Parietal lobe (tissue), 2 donors: ENCODE results near the genes INSIG1 and EN2.

DNA sequence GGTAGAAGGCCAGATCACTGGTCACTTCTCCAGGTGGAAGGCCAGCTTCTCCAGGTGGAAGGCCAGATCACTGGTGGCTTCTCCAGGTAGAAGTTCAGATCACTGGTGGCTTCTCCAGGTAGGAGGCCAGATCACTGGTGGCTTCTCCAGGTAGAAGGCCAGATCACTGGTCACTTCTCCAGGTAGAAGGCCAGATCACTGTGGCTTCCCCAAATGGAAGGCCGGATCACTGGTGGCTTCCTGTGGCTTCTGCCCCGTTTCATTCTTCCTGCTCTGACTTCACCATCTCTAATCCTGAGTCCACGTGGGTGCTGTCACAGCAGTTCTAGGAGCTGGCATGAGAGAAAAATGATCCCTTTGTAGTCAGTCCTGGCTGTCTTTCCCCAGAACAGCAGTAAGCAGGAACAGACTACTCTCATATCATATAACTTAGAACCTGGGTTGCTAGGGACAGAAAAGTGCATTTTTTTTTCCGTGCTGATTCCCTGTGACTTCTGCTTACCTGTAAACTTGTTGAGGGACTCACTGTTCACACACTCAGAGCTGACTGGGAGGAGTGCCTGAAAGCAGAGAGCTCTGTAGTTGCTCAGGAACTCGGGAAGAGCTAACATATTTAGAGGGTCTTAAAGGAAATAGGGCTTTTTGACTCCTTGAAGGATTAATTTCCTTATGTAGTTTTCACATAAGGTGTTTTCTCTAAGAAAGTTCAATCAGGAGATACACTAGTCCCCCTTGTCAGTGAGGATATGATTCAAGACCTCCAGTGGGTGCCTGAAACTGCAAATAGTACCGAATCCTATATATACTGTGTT is 91.0 kb downstream of the ACTR3B start:
- RAMPAGE, long total RNA = no peak

- RAMPAGE, long total RNA = no peak
Measured at GRCh38 chr7:152990147-152990349, 230.5 kb downstream of the ACTR3B start.

DNA sequence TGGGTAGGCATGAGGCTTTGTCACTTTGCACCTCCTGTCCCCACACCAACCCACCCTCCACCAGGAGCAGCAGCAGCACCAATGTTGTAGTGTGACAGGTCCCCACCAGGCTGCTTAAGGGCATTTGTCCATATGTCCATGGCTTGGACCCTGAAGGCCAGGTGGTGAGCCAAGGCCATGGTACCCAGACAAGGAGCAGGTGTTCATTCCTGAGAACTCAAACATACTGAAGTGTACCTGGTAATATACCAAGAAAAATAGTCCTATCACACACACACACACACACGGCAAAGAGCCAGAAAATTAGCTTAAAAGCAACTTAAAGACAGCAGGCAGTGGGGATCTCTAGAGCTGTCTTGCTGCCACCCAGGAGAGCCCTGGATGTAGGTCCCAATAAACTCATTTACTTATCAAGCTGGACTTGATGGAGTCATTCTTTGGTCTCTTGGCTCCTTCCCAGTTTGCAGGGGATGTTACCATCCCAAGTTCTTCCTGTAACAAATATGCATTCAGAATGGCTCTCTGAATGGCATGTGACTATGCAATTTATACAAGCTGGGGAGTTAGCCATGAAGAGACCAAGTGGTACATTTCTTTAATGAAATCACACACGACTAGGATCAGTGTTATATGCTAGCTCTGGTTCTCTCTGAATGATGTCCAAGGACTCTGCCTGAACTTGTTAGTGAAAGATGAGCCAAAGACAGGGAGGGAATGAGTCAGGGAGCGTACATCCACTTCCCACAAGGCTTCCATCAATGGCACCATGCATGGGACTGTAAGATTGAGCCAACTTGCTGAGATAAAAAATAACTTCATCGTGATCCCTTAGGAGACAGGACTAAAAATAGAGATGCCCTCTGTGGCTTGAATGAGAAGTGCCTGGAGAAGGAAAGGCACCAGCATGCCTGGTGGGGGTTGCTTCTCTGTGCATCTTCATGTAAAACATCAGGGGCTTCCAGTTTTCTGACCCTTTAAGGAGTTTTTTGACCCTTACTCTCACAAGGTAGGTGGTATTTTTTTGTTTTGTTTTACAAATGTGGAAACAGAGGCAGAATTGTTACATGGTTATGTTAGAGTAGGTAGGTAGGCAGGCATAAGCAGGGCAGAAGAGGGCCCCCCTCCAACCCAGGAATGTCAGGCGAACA is 629.5 kb downstream of the ACTR3B start:
- RAMPAGE, long total RNA = no peak

DNA sequence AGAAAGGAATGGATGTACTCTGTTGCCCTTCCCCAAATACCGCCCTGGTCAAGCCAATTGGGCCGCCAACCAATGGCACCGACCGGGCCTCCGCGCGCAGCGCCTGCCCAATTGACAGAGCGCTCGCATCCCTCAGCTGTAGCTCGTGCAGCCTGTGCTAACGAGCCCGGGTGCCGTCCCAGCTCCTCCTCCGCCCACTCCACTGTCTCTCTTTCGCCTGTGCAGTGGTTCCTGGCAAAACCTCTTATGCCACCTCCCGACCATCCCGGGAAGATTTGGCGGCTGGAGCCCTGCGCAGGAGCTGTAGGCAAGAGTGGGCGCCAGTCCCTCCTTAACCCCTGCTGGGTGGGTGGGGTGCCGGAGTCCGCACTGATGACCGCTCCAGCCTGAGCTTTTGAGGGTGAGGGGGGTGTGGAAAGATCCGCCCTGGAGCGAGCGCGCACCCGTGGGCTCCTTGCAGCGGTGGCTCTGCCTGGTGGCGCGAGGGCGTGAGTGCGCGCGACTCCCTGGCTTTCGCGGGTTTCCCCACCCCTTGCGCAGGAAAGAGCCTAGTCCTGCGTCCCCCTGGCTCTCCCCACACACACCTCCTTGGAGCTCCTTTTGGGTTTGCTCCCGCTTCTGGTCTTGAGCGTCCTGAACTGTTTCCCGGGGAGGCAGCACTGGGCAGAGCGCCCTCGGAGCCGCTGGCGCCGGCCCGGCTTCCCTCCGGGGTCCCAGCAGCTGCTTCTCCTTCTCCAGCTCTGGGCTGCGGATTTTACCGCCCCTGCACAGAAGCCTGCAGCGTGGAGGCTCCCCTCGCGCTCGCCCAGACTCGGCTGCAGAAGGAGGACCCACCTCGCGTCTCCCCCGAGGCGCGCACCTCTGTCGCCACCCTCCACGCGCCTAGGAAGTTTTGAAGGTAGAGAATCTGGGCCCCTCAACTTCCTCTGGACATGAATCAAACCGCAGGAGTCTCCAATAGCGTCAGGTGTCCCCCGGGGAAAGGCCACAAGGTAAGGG is 303.9 kb upstream of the DPP6 start:
- RAMPAGE, long total RNA = no peak

DNA sequence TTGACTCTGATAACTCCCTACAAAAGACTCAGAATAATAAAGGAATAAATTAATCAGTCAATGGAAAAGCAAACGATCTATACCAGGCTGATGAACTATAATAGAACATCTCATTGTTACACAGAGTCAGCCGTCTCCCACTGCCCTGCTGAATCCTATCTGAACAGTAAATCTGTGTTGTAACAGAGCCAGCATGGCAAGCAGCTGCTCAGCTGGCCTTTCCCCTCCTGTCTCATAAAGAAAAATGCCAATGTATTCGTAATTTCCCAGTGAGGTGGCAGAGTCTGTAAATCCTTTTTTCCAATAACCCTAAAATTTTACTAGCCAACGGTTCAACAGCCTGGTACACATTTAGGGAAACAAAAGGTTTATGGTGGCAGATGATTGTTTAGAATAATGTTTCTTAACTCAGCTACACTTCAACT is 318.0 kb downstream of the PAXIP1 start:
- RAMPAGE, long total RNA = no peak

DNA sequence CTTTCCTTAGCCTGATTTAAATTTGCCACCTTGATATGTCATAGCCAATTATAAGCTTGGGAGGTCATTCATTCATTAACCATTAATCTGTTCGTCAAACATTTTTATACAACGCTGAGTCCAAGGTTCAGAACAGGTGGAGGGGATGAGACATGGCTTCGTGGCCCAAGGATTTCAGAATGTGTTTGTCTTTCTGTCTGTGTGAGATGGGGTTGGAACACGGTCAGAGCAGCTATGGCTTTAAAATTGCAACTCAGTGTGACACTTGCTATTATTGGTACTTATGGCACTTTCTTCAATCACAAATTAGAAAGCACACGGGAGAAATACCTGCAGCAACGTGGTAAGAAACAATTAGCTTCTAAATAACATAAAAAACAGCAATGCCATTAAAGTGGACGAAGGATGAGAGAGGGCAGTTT is 157.9 kb downstream of the PAXIP1 start:
- RAMPAGE, long total RNA = no peak

DNA sequence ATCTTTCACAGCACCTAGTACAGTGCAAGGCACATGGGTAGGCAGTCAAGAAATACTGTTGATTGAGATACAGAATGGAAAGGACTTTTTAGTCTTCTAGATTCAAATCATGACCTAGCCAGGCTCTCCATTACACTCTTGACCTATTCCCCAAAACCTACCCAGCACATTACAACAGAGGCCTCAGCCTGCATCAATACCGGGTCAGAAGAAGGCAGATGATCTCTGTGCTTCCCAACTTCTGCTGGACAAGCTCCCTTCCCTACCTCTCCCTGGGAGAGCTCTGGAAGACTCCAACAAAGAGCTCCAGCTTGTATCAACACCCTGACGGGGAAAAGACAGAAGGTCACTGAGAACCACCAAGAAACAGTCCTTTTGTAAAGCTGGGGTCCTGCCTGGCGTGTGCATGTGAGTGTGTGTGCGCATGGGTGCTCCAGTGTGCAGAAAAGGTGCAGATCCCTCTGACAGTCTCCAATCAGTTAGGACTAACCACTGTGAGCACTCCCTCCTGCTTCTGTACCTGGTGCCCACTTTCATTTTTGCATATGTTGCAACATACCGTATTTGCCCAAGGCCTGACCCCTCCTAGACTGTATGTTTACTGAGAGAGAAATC is 17.0 kb downstream of the PAXIP1 start:
- RAMPAGE, long total RNA = no peak

DNA sequence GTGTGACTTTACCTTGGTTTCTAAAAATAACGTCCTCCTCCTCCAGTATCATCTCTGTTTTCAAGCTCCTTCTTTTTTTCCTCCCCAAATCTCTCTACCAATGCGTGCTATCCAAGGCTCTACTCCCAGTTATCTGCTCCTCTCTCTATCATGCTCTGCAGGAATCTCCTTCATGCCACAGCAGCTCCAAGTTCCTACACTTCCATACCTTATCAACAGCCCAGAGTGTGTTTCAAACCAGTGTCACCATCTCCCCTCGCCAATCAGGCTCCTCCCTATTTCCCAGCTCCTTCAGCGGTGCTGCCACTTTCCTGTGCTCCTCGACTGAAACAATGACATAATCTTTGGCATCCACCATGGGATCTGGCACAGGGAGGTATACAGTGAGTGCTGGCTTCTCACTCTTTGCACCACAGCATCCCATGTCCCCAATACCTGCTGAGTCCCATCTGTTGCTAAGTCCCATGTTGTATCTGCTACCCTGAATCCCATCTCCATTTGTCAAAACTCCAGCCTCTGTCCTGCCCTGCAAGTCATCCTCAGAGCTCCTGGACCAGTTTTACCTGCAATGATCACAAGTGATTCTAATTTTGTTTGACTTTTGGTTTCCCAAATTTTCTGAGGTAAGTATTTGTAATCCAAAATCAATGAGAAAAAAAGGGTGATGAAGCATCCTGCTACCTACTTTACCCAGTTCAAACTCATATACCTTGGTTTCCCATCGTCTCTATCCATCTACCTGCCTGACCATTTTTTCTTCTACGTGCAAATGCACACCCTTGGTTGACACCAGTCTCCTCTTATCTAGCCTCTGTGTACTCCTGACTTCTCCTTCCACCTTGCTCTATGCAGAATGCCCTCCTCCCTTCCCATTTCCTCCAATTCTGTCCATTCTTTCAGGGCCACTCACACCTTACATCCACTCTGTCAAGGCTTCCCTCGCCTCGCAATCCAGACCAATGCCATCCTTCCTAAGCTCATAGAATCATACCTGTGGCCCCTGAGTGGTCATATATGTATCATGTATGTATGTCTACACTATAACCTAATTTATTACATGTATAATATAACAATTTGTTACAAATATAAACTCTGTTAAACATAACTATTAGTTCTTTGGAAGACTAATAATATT is 15.2 kb downstream of the PAXIP1 start:
- RAMPAGE, long total RNA = no peak

DNA sequence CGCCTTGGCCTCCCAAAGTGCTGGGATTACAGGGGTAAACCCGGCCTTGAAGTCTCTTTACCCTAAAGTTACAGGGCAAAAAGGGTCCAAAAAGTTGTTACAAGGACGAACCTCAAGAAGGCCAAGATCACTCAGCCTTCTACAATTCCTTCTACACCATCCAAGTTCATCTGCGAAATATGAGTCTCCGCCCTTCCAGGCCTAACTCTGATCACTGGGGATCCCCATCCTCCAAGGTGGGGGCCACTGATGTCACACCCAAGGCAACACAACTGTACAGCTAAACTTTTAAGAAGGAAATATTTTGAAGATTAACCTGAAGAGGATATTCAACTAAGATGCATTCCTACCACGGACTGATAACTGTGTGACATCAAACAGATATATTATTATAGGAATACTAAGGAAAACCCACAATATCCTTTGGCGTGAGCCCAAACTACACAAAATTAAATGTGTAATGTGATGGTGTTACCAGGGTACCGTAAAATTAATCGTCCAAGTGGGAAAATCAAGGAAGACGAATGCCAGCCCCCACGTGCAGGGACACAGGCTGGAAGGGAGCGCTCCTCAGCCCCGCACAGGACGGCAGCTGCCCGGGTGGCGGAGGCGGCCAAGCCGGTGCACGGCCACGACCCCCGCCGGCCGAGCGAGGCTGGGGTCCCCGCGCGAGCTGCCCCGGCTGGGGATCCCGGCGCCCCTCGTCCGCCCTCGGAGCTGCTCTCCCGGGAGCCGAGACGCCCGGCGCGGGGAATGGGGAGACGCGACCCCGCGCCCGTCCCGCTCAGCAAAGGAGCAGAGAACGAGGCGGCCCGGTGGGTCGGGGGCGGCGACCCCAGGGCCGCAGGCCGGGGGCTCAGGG is 949 bp downstream of the PAXIP1 start:
- RAMPAGE, long total RNA = no peak

GRCh38 chr7:155206147-155207286 is 91.2 kb upstream of the INSIG1 start:
- RAMPAGE, long total RNA = no peak

DNA sequence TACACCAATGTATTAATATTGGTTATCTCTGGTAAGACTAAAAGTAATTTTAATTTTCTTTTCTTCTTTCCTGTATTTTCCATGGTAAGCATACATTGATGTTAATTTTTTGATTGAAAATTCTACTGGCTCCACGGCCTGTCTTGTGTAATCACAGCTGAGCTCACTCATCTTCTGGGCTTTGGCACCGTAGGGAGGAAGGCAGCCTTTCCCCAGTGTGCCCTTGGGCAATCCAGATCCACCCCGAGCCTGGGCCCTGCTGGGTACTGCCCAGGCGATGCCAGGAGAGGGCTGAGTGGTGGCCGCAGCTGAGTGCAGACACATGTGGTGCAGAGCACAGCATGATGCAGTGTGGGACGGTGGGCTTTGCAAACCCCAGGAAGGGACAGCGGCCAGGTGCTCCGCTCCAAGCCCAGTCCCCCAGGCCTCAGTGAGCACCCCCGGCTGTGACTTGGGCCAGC is 77.8 kb upstream of the INSIG1 start:
- RAMPAGE, long total RNA = no peak

DNA sequence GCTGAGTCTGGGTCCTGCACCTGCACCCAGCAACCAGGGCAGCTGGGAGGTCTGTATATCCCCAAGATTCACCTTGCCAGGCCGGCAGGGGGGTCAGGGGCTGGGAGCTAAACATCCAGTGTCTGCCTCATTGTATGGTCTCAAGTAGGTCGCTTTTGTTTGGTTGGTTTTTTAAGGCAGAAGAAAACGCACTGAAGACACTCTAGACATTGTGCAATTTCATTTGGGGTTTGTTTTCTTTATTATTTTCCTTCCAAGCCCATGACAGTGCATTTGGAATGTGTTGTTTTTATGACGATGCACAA is 27.7 kb upstream of the INSIG1 start:
- RAMPAGE, long total RNA = no peak

DNA sequence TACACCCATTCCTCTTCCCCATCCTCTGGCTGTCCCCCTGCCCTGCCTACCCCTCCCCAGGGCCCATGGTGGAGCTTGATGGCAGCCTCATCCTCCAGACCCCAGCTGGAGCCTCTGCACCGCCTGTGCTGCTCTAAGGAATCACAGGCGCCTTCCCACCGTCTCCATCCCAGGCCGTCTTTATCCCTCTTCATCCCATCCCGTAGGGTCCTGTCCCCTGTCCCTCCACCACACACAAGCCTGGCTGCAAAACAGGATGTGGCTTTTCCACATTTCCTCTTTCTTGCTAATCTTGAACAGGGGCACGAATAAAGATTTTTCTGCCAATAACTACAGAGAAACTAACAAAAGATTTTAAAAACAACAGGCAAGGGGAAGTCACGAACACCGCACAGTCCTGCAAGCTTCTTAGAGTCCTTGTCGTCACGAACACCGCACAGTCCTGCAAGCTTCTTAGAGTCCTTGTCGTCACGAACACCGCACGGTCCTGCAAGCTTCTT is 10.5 kb upstream of the INSIG1 start:
- RAMPAGE, long total RNA = no peak

DNA sequence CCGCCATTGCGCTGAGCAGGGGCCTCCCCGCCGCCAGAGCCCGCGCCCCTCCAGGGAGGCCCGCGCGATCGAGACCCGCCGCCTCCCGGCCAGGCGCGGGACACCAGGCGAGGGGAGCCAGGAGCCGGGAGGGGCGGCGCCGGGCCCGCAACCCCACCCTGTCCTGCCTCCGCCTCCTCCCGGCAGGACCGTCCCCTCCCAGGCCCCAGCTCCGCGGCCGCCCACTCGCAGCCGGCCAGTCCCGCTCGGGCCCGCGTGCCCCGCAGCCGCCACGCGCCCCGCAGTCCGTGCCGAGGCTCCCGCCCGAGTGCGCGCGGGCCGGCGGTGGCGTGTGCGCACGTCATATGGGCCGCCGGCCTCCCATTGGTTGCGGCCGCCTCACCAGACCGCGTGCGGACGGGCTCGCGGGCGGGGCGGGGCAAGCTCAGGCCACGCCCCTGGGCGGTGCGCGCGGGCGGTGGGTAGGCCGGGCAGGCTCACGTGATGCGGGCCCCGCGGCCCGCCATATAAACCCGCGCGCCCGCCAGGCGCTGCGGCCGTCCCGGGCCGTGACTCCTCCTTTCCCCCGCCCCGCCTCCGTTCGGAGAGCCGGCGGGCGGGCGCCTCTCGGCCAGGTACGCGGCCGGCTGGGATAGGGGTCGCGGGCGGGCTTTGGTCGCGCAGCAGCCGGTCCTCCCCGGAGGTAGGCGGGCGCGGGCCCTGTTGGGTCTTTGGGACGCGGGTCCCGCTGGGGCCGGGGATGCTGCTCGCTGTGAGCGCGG is at the start of gene INSIG1:
INSIG1 (plus strand) TSS at position 533 of the 761 bp plus-strand sequence.
- RAMPAGE, long total RNA = no peak

DNA sequence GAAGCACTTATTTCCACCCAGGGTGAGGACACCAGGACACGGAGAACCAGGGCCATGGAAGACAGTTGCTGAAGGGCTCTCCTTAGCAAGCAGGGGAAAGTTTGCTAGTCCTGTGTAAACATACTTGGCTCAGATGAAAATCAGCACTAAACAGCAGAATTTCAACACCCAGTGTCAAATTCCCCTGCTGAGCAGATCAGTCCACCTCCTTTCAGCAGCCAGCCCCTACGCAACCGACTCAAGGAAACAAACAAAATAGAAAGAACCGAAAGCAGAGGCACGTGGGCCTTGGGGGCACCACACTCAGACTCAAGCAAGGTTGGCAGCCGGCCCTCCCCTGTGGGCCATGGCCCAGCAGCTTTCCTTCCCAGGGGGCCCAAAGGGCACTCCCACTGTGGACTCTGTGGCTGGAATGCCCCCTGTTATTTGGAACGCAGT is 19.1 kb downstream of the INSIG1 start:
- RAMPAGE, long total RNA = no peak

- RAMPAGE, long total RNA = no peak
Measured at GRCh38 chr7:155410474-155410824, 47.5 kb upstream of the EN2 start.

- RAMPAGE, long total RNA = no peak
Measured at GRCh38 chr7:155457237-155458379, at the start of gene EN2. EN2 (plus strand) TSS chr7:155458129.

DNA sequence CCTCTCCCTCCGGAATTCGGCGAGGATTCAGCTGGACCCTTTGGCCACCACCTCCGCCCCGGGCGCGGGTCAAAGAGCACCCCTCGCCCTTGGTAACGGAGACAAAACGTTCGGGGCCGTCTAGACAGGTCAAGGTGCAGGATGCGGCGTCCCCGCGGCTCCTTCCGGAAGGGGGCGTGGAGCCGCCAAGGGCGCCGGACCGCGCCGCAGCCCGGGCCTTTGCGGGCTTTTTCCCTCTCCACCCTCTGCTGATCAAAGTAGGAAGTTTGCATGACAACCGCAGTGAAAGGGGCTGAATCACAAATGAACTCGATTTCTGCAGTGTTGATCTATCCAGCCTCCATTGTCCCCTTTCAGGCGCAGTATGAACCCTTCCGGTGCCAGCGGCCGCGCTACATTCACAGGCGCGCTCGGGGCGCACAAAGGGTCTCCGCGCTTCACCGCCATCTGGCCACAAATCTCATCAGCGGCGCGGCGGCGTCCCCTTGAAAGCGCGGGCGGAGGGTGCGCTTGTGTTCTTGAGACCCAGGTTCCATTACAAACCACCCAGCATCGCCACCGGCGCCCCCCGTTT is 36.5 kb downstream of the CNPY1 start:
- RAMPAGE, long total RNA = no peak

DNA sequence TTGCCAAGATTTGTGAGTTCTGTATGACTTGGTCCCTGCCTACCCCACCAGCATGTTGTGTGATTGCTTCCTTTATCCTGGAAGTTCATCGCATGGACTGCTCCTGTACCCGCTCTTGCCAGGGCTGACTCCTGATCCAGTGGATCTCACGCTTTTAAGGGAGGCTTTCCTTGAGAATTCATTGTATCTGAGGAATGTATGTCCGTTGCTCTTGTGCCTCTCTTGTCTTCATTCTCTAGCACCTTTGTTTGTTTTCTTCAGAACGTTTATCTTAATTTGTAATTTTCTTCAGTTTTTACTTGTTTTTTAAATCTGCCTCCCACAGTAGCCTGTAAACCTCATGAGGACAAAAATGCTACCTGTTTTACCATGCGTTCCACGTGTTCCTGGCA is 2.0 kb downstream of the RBM33 start:
- RAMPAGE, long total RNA = no peak

GRCh38 chr7:155670397-155670879 is 26.0 kb downstream of the RBM33 start:
- RAMPAGE, long total RNA = no peak